ENCODE results near the genes MRPS35, MANSC4 and CCDC91.

- PRO-cap = no peak
- RAMPAGE, long total RNA, 4 experiments = start-site peak on the plus strand in 1 of 4 experiments, at chr12:26134964-26134981 at its widest, 10 reads per replicate
Observed at GRCh38 chr12:26134807-26135812, 10.3 kb upstream of the BHLHE41 start.

- PRO-cap = no peak
- RAMPAGE, long total RNA, 4 experiments = no peak in any of the 4 experiments
Observed at GRCh38 chr12:26286168-26286613, 90.8 kb downstream of the SSPN start.

DNA sequence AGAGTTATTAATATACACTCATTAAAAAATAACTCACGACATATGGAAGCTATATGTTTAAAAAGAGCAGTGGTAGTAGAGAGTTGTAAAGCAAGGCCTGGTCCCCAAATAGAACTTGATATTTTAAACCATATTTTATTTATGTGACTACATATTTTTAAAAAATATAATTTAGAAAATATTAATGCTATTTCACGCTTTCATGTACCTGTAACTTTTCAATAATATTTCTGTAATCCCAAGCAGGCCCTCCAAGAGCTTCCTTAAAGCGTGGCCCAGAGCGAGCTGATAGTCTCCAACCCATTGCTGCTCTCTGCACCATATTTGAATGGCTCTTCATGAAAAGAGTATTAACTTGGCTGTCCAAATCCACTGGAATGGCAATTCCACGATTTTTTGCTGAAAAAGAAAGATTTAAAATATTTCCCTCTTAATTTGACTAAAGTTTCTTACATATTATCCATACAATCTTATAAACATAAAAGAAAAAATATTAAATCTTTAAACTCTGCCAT lies 271.4 kb downstream of the ITPR2 start:
- PRO-cap = no peak
- RAMPAGE, long total RNA, 4 experiments = start-site peak on the minus strand in 2 of 4 experiments, centred at positions 230 to 286 of the sequence, 16 to 24 reads per replicate

GRCh38 chr12:26798253-26798507 lies 34.8 kb downstream of the ITPR2 start:
- PRO-cap = no peak
- RAMPAGE, long total RNA, 4 experiments = no peak in any of the 4 experiments

DNA sequence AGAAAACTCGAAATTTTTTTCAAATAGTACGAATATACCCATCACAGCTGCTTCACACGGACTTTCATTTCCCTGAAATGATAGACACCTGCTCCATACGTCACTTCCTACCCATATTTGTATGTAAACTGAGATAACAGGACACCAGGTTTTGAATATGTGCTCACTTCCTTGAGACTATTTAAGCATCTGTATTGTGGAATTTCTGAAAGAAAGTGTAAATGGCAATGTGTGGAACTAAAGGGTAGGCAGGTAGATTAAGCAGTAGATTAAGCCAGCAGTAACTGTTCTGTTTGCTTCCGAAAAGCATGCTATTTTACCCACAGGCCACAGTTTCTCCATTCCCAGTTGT lies 13.5 kb upstream of the ITPR2 start:
- PRO-cap = no peak
- RAMPAGE, long total RNA, 4 experiments = no peak in any of the 4 experiments

- PRO-cap = no peak
- RAMPAGE, long total RNA, 4 experiments = no peak in any of the 4 experiments
Observed at GRCh38 chr12:26937555-26937867, 270 bp downstream of the INTS13 start.

DNA sequence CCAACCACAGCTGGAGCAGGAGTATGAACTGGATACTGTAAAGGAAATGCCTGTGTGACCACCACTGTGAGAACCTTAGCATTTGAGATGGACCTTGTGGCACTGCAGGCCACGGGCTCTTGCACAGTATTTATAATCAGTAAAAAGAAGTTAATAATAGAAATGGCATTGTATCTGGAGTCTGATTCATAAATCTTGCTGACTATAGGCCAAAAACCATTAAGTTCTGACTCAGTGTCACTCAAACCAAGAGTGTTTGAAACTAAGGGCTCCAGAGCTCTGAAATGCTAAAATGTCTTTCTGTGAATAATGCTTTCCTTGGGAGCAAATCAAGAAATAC lies 58.5 kb upstream of the STK38L start:
- PRO-cap = no peak
- RAMPAGE, long total RNA, 4 experiments = no peak in any of the 4 experiments

- PRO-cap = no peak
- RAMPAGE, long total RNA, 4 experiments = no peak in any of the 4 experiments
Observed at GRCh38 chr12:27244435-27245310, 587 bp downstream of the STK38L start.

DNA sequence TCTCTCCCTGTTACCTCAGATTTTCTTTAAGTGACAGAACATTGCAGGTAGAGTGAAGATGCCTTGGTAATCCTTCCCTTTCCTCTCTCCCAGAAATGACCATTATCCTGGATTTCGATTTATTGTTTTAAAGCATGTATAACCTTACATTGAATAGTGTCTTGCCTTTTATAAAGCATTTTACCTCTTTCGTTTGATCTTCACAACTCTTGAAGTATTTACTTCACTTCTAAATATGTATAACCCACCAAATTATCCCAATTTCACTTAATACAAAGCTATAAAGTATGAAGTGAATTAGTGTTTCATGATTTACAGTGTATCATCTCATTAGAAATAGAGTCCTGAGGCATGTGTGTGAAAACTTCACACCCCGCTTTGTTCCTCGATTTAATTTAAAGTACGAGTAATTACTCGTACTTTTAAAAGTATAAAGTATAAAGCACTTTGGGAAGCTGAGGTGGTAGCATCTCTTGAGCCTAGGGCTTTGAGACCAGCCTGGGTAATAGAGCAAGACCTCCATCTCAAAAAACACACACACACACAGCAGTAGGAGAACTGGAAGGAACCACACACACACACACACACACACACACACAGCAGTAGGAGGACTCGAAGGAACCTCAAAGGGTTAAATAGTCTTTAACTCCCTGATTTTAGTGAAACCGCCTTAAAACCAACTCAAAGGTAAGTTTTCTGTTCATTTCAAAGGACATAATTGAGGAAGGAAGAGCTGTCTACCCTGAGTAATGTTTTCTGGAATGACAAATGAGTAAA lies 32.9 kb downstream of the STK38L start:
- PRO-cap = no peak
- RAMPAGE, long total RNA, 4 experiments = start-site peak on the plus strand in 1 of 4 experiments, centred at positions 293 to 507 of the sequence, 5 to 8 reads per replicate

DNA sequence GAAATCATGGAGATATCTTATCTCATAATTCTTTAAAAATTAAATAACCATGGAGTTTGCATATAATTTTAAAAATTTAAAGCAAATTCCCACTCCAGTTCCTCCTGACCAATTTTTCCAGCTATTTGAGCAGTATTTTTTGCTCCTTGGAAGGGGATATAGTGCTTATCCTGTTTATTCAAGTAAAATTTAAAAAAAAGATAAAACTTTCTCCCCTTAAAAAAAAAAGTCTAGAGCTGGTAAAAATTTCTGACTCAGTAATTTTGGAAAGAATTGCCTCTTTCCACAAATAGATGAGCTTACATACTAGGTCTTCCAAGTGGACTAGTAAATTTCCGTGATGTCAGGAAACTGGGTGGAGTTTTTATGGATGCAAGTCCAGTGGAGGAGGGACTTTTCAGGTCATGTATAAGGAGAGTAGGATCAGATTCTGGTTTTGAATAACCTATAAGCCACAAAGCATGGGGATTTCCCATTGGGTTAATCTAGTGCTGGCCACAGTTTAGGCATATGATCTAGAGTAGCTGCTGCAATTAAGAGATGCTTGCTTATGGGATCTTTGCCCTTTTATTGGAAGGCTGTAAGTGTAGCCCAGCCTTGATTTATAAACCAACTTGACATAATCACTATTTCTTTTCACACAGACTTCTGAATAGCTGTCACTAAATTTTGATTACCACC lies 33.7 kb downstream of the STK38L start:
- PRO-cap = no peak
- RAMPAGE, long total RNA, 4 experiments = no peak in any of the 4 experiments

DNA sequence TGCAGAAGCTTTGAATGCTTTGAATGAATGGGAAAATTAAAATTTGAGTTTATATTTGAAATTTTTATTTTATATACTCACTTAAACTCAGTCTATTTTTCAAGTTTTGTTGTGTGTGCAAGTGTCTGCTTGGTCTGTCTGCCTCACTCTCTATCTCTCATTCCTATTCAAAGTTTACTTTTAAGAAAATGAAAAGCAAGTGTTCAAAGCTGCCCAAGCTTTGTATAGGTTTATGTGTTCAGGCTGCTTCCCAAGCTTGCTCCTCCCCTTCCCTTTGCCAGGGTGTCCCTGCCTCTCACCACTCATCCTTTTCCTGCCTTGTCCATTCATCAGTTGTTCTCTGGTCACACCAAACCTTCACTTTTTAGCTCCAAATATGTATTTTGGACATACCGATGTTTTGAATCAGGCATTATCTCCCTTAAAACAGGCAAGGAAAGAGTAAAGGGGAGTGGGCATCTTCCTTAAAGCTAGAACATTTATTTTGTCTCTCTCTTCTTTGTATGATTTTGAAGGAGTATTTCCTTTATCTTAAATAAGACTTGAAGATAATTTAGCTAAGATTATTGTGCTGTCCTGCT lies 41.3 kb downstream of the STK38L start:
- PRO-cap = no peak
- RAMPAGE, long total RNA, 4 experiments = no peak in any of the 4 experiments

GRCh38 chr12:27331719-27332277 lies 838 bp upstream of the BMAL2 start:
- PRO-cap = no peak
- RAMPAGE, long total RNA, 4 experiments = no peak in any of the 4 experiments

- PRO-cap = no peak
- RAMPAGE, long total RNA, 4 experiments = no peak in any of the 4 experiments
Observed at GRCh38 chr12:27377813-27379040, 45.6 kb downstream of the BMAL2 start.

DNA sequence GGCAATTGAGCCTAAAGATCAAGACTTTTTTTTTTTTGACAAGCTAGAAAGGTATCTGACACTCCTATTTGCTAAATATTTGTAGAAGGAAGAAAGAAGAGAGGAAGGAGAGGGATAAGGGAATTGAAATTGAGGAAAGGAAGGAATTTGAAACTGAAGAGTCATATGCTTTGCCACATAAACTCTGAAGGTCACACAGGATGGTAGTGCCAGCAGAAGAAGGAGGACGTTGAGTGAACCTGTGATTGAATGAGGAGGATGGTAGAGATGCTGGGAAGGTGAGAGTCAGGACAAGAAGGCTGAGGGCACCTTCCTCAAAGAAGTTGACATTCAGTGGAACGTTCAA lies 67.0 kb downstream of the PPFIBP1 start:
- PRO-cap = no peak
- RAMPAGE, long total RNA, 4 experiments = start-site peak on the plus strand in 1 of 4 experiments, centred at position 150 of the sequence, 18 reads per replicate

DNA sequence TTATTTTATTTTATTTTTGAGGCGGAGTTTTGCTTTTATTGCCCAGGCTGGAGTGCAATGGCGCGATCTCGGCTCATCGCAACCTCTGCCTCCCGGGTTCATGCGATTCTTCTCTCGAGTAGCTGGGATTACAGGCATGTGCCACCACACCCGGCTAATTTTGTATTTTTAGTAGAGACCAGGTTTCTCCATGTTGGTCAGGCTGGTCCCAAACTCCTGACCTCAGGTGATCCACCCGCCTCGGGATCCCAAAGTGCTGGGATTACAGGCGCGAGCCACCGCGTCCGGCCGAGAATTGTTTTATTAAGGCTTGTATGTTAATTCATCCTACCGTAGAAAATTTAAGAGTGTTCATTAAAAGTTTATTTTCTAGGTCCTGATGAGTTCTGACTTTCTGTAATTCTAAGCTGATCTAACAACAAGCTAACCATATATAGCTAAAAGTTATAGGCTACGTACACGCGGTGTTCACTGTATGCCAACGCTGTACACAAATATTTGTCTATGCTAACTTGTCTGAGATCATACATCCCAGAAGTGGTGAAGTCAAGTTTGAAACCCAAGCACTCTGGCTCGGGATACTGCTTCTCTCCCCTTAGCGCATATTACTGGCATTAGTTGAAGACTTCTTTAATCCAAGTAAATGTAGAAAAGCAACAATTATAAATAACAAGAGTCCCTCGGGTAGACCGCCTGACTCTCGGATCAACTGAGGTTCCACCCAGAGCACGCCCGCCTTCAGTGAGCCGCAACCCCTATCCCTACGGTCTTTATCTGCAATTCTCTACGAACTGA lies 610 bp upstream of the MRPS35 start:
- PRO-cap = bidirectional peak, plus-strand start at position 566 of the sequence, minus-strand start at position 404 of the sequence
- RAMPAGE, long total RNA, 4 experiments = no peak in any of the 4 experiments

DNA sequence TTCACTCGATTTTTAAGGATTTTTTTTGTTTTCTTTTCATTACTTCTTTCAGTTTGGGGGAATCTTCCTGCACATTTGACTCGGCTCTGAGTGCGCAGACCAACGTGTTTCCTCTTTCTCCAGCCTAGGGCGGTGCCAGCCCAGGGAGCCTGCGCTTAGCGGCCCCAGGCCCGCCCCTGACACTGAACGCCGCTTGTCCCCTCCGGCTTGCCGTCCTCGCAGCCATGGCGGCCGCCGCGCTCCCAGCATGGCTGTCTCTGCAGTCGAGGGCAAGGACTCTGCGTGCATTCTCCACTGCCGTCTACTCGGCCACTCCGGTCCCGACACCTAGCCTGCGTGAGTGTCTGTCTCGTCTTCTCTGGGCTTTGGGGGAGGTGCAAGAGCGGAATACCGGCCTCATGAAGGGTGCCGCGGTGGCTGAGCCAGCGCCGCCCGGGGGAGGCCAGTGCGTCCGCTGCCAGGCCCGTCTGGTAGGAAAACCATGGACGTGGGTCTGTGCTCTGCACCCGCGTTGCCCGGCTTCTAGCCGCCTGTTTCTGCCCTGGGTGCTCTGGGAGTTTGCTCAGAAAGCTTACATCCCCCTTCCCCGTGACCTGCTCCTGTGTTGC lies at the start of gene MRPS35:
TSS of gene MRPS35 (plus strand) at position 213 of the 608 bp plus-strand sequence.
- PRO-cap = bidirectional peak, plus-strand start at position 213 of the sequence, minus-strand start at position 117 of the sequence
- RAMPAGE, long total RNA, 4 experiments = start-site peak on the plus strand in 4 of 4 experiments, centred at positions 217 to 223 of the sequence, 62 to 1,368 reads per replicate

- PRO-cap = bidirectional peak, plus-strand start at chr12:27780461, minus-strand start at chr12:27780108; unidirectional peak, minus-strand start at chr12:27780711
- RAMPAGE, long total RNA, 4 experiments = no peak in any of the 4 experiments
Observed at GRCh38 chr12:27780075-27781015, at the start of gene MANSC4. MANSC4 (minus strand) TSS chr12:27780236.

- PRO-cap = no peak
- RAMPAGE, long total RNA, 4 experiments = no peak in any of the 4 experiments
Observed at GRCh38 chr12:27800615-27801290, 20.7 kb upstream of the MANSC4 start.

- PRO-cap = bidirectional peak, plus-strand start at chr12:28190471, minus-strand start at chr12:28190384; bidirectional peak, plus-strand start at chr12:28190851, minus-strand start at chr12:28190783; bidirectional peak, plus-strand start at chr12:28190994, minus-strand start at chr12:28190876
- RAMPAGE, long total RNA, 4 experiments = start-site peak on the plus strand in 3 of 4 experiments, at chr12:28190436-28190500 at its widest, 51 to 228 reads per replicate; start-site peak on the minus strand in 2 of 4 experiments, at chr12:28190369-28190799 at its widest, 8 to 9 reads per replicate
Observed at GRCh38 chr12:28189978-28191063, at the start of gene CCDC91. CCDC91 (plus strand) TSS chr12:28190456.

- PRO-cap = no peak
- RAMPAGE, long total RNA, 4 experiments = start-site peak on the plus strand in 1 of 4 experiments, at chr12:28204781-28205137 at its widest, 23 reads per replicate
Observed at GRCh38 chr12:28204536-28205273, 14.4 kb downstream of the CCDC91 start.

All from transverse colon (tissue), 4 donors.